REH cell (cell line): ENCODE results near the gene FYCO1.

- PRO-cap = no peak
These were observed 34.7 kb upstream of the LIMD1 start for GRCh38 chr3:45559812-45560242.

DNA sequence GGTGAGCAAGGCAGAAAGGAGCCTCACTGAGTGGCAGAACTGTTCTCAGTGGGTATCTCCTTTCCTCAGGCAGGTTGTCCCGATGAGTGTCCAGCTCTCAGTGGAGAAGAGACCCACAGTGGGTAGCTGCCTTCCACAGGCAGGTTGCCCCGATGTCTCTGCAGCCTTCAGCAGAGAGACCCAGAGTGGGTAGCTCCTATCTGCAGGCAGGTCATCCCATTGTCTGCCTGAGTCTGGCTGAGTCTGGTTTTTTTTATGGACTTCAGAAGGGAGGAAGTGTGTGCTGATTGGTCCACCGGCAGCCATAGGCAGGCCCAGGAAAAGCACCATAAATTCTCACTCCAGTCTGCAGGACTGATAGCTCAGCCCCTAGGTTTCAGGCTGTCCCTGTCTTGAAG, 3.8 kb upstream of the LIMD1 start:
- PRO-cap = no peak

DNA sequence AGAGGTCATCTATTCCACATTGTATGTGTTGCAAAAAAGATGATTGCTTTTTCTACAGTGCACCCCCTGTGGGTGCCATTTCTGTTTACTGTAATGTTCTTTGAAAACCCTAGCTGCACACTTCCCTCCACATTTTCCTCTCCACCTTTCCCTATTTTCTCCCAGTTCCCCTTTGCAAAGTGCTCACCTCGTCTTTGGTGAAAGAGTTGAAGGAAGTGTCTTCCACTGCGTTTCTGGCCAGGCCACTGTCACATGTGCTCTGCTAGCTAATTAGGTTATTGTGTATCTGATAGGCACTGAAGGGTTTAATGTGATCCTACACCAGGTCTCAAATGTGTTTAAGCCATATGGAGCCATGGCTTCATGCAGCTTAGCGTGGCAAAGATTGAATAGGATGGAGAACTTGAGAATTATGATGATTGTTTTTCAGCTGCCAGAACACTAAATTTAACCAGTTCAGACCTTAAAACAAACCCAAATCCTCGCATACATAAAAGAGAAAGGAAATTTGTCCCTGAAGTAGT, 1.5 kb downstream of the SACM1L start:
- PRO-cap = no peak

DNA sequence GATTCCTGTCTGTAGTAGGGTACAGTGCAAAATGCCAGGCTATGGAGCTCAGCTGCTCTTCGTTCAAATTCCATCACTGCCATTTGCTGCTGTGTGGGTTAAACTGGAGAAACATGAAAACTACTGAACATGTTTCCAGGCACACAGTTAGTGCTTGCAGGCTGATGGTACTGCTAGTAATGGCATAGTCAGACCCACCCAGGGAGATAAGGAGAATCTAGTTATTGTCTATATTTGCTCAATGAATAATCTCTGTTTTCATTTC, 284 bp downstream of the CXCR6 start:
- PRO-cap = no peak

DNA sequence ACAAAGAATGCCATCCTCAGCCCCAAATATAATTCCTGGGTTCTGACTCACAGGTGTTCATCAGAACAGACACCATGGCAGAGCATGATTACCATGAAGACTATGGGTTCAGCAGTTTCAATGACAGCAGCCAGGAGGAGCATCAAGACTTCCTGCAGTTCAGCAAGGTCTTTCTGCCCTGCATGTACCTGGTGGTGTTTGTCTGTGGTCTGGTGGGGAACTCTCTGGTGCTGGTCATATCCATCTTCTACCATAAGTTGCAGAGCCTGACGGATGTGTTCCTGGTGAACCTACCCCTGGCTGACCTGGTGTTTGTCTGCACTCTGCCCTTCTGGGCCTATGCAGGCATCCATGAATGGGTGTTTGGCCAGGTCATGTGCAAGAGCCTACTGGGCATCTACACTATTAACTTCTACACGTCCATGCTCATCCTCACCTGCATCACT, 3.2 kb downstream of the CXCR6 start:
- PRO-cap = no peak

GRCh38 chr3:45965482-45966062, 22.3 kb downstream of the CXCR6 start:
- PRO-cap = no peak

- PRO-cap = bidirectional peak, plus-strand start at chr3:45995933, minus-strand start at chr3:45995761
These were observed at the start of gene FYCO1 for GRCh38 chr3:45995442-45996252. Gene FYCO1, minus strand, starts transcription at chr3:45995824.

DNA sequence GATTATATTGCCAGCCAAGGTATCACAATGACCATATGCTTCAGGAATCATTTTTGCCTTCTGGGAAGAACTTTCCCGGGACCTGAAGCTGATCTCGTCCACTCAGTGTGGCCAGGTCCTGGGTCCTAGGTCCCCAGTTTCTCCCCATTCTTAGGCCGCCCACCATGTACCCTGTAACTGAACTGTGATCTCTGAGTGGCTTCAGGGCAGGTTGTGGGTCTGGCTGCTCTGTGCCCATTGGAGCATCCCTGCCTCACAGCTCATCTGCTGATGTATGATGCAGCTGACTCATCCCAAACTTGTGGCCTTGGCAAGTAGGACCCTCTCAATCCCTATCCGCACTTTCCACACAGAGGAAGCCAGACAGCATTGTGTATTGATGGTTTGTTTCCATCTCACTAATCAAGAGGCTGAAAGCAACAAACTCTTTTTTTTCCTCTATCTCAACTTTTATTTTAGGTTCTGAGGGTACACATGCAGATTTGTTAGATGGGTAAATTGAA, 69.0 kb upstream of the XCR1 start:
- PRO-cap = no peak

DNA sequence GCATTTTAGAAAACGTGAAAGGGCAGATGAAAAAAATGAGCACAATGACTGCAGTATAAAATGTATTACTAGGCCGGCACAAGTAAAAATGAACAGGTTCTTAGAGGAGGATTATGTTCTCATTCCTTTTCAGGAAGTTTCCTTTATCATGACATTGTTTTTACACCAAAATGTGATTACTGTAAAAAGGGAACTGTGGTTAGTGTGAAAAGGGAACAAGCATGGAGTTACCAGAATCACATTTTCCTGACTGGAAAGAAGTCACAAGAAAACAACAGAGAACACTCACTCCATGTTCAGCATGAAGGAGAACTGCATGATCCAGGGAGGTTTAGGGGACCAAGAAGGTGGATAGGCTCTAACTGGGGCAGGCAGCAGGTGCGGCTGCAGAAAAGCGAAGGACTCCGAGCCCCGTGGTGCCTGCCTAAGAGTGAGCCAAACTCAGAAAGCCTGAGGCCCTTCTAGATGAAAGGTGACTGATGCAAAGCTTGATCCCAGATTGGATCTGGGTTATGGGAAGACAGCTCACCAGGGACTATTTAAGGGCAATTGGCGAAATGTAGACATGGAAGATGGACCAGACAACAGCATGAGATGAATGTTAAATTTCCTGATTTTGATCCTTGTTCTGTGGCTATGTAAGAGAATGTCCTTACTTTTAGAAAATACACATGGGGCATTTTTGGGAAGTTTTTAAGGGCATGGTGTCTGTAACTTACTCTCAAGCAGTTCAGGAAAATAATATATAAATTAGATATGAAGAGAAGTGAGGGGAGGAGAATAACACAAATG, 77.3 kb downstream of the CCR1 start:
- PRO-cap = no peak

DNA sequence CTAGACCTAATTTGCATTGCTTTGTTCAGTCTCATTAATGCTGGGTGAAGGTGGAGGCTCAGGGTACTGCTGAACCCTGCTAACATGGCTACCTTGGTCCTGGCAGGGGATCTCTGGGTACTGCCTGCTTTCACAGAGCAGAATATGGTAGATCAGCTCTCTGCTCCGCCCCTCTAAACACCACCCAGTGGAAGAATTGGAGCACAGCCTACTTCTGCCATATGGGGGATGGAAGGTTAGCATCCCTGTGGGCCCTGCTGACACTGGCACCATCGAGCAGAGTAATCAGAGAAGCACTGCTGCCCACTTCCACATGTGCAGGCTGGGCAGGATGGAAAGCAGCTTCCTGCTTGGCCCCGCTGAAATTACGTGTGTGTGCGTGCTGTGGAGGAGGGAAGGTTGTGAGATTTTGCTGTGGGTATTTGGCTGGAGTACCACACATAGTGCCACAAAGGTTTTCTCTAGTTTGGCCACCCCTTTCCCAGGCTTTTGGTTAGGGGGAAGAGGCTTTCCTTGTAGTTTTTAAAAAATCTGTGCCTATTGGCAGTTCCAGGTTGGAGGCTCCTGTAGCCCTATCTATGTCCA, 24.8 kb downstream of the CCR1 start:
- PRO-cap = bidirectional peak, plus-strand start at position 269 of the sequence, minus-strand start at position 115 of the sequence

DNA sequence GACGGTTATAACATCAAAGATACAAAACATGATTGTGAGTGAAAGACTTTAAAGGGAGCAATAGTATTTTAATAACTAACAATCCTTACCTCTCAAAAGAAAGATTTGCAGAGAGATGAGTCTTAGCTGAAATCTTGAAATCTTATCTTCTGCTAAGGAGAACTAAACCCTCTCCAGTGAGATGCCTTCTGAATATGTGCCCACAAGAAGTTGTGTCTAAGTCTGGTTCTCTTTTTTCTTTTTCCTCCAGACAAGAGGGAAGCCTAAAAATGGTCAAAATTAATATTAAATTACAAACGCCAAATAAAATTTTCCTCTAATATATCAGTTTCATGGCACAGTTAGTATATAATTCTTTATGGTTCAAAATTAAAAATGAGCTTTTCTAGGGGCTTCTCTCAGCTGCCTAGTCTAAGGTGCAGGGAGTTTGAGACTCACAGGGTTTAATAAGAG, 435 bp downstream of the CCR5 start:
- PRO-cap = no peak

GRCh38 chr3:46545700-46546441, 20.2 kb downstream of the LRRC2 start:
- PRO-cap = no peak

- PRO-cap = no peak
These were observed 894 bp downstream of the ALS2CL start for GRCh38 chr3:46692515-46693055.

GRCh38 chr3:46696125-46696647, 2.7 kb upstream of the ALS2CL start:
- PRO-cap = no peak

- PRO-cap = no peak
These were observed 1.7 kb downstream of the MYL3 start for GRCh38 chr3:46861365-46862034.

DNA sequence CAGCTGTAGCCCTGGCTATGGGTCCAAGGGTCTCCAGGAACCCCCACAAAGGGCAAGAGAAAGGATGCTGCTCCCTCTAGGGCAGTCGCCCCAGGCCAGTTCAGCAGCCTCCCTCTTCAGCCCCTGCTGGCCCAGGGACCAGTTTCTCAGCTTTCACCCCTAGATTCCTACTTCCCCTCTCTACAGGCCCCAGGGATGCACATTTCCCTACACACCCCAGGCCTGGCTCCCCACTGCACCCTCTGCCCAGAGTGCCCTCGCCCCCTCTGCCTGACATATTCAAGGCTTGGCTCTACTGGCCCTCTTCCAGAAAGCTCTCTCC, 990 bp upstream of the MYL3 start:
- PRO-cap = no peak

DNA sequence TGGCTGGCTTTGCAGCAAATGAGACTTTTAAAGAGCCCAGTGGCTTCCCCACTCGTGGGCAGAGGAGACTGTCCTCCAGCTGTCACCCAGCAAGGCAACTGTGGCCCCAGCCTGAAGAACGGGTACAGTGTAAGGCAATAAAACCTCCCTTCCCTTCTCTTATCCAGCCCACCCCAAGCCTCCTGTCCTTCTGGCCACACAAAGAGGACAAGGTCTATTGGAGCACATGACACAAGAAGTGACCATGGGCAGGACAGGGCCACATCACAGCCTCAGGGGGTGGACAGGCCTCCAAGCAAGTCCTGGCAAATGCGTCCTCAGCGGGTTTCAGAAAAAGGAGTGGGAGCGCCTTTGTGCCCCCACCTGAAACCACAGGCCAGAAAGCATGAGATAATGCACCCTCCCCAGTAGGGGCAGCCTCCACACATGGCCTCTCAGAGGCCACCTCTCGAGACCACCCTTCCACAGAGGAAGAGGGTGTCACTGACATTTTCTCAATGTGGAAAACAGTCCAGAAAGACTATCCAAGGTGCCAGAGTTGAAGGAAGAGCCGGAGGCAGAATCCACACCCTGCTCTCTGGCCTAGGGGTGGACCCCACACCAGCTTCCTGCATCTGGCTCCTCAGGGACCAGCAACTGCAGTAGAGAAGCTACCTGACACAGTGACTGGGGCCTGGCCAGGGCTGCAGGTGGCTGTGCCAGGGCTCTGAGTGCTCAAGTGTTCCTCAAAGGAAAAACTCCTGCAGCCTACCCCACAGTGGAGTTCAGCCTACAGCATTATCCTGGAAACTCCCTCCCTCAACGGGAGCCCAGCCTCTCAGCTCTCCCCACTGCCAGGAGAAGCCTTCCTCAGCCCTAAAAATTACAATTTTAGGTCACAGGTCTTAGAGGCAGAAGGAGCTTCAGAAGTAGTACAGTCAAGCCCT, 43.9 kb downstream of the CCDC12 start:
- PRO-cap = no peak

DNA sequence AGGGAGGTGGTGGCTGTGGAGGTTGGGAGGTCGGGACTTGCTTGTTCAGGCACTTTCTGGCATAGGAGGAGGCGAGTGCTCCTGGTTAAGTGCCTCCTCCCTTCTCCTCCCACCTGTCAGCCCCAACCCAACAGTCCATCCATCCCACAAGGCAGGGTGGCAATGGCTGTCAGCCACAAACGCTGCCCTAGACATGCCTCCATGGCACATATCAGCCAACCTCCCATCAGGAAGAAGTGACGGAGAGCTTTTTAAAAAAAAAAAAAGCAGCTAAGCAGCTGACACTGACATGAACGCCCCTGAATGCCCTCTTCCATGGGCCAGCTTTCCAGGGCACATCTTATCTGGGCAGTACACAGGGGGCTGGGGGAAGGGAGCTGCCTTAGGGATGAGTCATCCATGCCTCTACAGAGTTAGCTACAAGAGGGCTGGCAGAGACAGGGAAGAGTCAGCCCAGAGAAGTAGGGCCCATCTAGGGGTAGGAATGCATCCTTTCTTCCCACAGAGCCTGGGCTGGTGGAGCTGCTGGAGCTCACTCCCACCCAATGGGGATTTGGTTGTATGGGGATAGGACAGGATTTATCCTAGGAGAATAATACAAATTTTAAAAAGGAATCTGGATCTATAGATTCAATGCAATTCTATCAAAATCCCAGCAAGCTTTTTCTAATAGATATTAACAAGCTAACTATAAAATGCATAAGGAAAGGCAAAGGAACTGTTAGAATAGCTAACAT, 41.1 kb downstream of the CCDC12 start:
- PRO-cap = no peak

GRCh38 chr3:46947844-46948898, 28.4 kb downstream of the CCDC12 start:
- PRO-cap = no peak

- PRO-cap = no peak
These were observed 6.6 kb downstream of the NBEAL2 start for GRCh38 chr3:46985868-46986708.